ENCODE measurements around the genes LRGUK, AKR1B15 and FAM180A.

GRCh38 chr7:132734069-132734325 lies 157.7 kb upstream of the PLXNA4 start:
- RRBS = no CpG with 5 or more reads among the region's 9 CpGs

DNA sequence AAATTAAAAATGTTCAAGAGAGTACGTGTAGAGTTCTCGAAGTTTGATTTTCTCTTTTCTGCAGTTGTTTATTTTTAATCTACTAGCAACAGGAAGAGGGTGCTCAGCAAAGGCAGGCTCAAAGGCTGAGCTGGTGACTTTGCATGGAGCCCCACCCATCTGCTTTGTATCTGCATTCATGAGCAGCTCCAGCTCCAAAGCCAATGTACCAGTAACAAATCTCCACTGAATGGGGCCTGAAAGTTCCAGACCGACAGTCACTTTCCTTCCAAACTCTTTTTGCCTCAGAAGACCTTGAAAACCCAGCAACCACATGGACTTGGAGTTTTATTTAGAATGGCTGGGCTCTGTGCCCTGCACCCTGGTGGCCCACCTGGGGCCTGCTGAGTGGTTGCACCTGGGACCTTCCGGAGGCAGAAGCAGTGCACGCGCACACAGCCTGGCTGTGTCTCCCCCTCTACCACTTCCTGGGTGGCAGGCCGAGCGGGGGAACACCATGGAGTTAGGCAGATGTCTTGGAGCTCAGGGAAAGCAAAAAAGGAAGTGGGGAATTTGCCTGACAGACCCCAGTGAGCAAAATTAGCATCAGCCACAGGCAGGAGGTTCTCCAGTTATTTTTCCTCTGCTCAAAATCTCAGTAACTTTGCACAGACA lies 195.1 kb upstream of the PLXNA4 start:
- RRBS = no CpG with 5 or more reads among the region's 8 CpGs

DNA sequence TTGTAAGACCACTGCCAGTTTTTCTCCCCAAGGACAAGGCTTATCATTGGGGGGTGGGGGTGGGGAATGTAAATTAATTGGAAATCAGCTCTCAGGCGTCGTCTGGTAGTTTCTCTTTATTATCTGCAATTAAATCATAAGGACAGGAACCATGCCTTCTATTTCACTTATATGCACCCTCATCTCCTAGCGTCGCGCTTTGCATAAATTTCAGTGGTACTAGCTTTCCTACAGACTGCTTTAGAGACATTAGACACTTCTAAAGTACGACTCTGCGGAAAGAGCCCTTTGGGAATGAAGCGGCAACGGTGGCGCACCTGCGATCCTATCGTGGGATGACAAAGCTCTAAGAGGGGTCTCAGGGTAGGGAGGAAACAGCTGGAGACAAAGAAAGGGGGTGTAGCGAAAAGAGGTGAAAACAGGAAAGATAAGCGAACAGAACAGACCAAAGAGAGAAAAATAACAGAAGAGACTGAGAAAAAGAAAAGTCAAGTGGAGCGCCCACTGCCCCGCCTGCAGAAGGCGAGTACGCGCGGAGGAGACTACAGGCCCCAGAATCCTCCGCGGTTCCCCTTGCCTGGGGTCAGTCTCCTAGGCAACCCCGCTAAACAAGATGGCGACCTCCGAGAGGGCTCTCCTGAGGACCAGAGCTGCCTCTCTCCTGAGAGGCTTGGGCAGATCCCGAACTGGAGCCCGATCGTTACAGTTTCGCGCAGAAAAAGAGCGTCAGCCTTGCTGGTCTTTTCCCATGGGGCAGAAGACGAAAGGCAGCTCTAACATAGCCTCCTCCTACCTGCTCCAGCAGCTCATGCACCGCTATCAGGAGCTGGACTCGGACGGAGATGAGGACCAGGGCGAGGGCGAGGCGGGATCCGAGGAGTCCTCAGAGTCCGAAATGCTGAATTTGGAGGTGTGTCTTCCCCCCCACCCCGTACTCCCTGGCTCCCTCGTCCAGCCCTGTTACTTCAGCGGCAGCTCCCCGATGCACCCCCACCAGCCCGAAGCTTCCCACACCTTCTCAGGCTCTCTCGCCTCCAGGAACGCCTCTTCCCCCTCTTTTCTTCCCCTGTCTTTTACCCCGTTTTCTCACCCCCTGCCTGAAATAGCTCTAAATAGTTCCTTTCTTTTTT lies at the start of gene LRGUK:
Gene LRGUK (plus strand): TSS at position 586 of the 1,130 bp plus-strand sequence.
- RRBS = no CpG with 5 or more reads among the region's 48 CpGs

GRCh38 chr7:134365312-134366202 lies 48.8 kb upstream of the SLC35B4 start:
- RRBS = no CpG with 5 or more reads among the region's 6 CpGs

DNA sequence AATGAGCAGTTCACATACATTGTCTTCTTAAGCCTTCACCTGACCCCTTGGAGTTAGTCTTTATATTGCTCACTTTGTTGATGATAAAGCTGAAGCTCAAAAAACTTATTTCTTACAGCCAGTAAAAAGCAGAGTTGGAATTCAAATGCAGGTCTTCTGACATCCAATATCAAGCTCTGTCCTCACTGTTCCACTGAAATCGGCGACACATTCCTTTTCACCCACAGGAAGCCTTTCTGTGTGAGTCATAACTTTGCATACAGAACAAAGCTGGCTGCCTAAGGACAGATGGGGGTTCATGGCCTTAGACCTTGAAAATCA lies 21.8 kb upstream of the AKR1B1 start:
- RRBS = no CpG with 5 or more reads among the region's 2 CpGs

GRCh38 chr7:134548726-134549400 lies at the start of gene AKR1B15:
Gene AKR1B15, plus strand, starts transcription at chr7:134549110.
- RRBS = 79% methylated on average over 1 of the region's 16 CpGs

GRCh38 chr7:134564914-134565269 lies 16.0 kb downstream of the AKR1B15 start:
- RRBS = no CpG with 5 or more reads among the region's 8 CpGs

DNA sequence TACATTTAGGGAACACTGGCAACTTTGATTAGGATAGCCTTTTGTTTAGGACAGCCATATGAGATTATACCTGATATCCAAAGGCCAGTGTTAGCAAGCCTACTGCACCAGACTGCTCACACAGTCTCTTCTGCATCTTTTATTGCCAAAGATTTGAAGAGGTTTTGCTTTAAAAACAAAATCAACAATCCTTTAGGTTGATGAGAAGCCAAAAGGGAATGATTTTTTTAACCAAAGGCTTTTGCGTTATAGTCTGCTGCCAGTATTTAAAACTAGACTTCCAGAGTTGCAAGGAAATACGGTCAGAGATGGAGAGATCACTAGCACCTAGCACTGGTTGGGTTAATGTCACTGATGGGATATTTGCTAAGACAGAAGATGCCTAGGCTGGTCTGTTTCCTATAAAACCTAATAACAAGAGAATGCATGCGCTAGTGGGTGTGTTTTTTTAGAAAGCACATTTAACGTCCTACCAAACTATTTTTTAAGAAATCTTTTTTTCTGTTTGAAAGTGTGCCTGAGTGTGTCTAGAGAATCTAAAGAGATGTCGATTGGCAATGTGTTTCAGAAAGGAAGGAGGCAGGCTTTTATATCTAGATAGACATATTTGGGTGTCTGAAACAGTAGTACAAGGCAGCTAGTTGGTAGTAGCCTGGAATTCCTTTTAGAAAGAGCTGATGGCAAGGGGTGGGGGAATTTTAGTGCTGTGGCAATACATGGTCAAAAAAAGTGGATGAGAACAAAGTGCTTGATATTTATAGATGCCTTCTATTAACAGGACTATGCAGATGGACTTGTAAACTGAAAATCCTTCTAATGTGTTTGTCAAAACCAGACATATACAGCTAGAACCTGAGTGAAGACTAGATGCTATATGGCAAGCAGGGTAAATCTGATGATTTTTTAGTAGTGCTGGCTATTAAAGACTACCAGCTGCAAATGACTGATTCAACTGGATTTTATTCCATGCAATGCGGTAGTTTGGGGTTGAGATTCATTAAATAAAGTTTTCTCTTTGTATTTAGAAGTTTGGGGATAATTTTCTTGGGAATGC lies 885 bp downstream of the CALD1 start:
- RRBS = no CpG with 5 or more reads among the region's 6 CpGs

DNA sequence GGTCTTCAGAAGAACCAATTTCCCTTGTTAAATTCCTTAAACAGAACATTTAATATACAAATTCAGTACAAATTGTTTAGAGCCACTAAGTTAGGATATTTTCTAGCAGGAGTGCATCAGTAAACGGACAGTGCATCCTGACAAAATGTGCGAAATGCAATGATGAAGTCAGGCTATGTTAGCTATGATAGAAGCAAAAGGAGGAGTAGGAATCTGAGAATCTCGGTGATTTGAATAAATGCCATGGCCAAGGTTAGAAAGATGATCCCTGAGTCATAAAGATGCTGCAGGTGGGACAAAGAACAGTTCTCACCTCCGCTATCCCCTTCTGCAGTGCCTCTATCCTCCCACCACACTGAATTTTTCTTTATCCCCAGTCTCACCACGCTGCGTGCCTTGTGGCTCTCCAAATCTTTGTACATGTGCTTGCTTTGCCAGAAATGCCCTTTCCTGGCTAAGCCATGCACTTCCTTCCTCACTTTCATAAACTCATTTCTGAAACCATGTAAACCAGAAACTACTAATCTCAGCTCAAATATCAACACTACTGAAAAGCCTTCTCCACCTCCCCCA lies 31.8 kb upstream of the AGBL3 start:
- RRBS = no CpG with 5 or more reads among the region's 6 CpGs

- RRBS = no CpG with 5 or more reads among the region's 5 CpGs
These were observed 9.6 kb downstream of the TMEM140 start for GRCh38 chr7:135157252-135158018.

DNA sequence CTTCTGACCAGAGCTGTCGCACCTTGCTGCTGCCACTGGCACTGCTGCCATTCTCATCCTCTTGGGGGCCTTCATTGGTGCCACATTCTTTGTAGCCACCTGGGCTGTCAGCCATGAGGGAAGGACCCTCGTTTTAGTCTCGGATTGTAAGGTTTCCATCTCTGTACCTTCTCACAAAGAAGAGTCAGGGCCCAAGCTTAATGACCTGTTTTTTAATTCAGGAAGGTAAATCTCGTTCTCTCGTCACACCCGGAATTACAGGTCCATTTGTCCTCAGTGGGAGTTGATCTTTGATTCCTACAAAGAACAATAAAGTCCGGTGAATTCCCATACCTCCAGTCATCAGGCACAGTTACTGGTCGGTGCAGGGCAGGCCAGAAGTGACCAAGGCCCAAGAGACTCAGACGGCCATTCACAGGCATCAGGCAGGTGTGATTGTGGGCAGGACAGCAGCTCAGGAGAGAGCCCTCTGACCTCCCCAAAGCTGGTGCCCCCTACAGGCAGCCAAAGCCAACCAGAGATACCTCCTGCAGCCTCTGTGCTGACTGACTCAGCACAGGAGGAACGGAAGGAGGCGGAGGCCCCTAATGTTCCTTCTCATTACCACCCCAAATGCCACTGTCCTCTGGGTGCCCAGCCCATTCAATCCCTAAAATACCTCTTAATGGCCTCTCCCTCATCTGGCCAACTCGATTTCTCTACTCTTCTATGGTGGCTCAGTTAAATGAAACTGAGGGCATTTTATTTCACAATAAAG lies 1.6 kb downstream of the CYREN start:
- RRBS = 94% methylated on average over 2 of the region's 12 CpGs

DNA sequence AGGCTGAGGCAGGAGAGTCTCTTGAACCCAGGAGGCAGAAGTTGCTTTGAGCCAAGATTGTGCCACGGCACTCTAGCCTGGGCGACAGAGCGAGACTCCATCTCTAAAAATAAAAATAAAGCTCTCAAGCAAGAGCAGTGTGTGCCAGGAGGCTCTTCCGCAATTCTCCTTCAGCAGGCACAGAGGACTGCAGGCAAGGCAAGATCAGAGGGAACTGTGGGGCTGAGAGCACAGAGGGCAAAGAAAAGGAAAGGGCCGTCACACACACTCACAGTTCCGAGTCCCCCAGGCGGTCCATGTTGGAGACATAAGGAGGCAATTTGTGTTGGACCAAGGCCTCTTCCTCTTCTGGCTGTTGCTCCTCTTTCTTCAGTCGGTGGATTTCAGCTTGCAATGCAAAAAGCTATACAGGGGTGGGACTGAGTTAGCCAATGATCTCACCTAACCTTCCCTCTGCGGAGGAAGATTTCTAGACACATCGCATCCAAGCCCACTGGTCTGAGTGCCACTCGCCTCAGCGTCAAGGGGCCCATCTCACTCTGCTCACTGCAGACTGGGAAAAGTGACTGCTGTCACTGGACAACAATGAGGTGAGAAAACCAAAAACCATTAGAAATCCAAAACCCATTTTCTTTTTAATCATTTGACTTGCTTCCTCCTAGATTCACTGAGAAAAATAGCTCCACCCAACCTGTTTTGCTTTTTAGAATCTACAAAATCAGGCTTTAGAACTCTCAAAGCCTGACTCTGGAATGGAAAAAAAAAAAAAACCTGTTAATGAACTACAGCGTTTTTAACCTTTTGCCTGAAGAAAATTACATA lies 5.5 kb downstream of the WDR91 start:
- RRBS = no CpG with 5 or more reads among the region's 13 CpGs

- RRBS = no CpG with 5 or more reads among the region's 11 CpGs
These were observed 4.4 kb downstream of the WDR91 start for GRCh38 chr7:135206791-135207439.

- RRBS = no CpG with 5 or more reads among the region's 19 CpGs
These were observed 877 bp upstream of the WDR91 start for GRCh38 chr7:135212199-135212606.

DNA sequence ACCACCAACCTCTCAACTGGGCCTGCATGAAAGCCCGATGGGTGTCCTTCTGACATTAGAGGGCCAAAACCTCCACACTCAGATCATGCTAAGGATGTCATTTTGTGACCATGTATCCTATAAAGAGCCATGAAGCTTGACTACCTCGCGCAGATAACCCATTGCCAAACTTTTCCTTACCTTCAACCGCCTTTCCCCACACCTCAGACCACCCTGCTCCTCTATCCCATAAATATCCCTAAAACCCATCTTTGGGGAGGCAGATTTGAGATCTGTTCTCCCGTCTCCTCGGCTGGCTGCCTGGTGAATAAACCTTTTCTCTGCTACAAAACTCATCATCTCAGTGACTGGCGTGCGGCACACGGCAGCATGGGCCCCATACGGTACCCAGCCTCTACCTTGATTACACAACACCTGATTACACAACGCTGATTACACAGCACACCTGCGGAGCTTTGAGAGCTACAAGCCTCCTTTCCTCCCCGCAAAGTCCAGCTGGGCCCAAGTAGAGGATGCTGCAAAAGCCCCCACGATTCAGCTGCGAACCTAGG lies 633 bp upstream of the STMP1 start:
- RRBS = no CpG with 5 or more reads among the region's 15 CpGs

DNA sequence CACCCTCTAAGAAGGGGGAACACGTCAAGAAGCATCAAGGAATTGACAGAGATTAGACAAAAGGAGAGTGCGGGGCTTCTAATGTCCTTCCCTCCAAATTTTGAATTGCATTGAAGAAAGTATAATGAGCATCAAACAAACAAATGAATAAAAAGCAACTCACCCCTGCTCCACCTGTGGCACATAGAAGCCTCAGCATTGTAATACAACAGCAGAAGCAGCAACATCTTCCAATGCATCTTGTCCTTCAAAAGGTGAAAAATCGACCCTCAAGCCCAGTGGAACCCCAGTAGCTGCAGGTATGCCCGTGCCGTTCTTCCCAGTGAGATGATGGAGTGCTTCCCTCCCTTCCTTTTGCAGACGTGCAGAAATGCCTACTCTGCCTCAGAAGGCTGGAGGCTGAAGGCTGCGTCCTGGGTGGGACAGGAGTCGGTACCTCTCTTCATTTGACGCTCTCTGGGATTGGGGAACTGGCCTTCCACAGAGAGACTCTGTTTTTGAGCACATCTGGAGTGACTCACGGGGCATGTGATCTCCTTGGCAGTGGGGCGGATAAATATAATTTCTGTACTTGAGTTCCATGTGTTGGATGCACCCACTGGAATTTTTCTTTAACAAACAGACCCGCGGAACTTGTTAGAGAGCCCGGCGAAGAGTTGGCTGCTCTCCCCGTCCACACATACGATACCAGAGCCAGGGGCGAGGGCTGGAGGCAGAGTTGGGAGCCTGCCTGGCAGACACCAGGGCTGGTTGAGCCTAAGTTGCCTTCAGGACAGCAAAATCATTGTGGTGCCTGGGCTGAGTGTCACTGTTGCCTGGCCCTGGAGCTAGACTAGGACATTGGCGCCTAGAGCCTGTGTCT lies at the start of gene FAM180A:
Gene FAM180A (minus strand): TSS at position 472 of the 862 bp plus-strand sequence.
- RRBS = no CpG with 5 or more reads among the region's 19 CpGs

GRCh38 chr7:135800369-135800938 lies 51.8 kb upstream of the FAM180A start:
- RRBS = no CpG with 5 or more reads among the region's 10 CpGs

- RRBS = no CpG with 5 or more reads among the region's 8 CpGs
These were observed 57.7 kb downstream of the CREB3L2 start for GRCh38 chr7:137943945-137944777.

DNA sequence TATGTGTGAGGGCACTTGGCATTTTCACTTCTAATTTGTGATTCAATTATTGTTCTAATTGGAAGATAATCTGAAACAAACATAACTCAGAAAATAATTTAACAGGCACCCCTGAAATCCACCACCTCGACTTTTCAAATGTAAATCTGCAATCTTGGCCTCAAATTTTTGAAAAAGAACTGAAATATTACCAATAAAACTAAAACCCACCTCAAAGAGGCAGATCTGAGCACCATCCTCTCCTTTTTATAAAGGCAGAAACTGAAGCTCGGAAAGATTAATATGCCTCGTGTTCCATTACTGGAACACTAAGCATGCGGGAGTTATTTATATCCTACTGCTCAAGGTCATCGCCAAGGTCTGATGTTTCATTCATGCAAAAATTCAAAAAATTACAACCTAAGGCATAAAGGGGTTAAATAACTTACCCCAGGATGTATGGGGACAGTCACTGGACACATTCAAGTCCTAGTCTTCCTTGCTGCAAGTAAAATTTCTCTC lies 46.4 kb downstream of the CREB3L2 start:
- RRBS = no CpG with 5 or more reads among the region's 5 CpGs